Urinary bladder (tissue), 3 donors: ENCODE data around the genes ADNP and SALL4.

- PRO-cap = bidirectional peak, plus-strand start at chr20:50790928, minus-strand start at chr20:50790802
- RAMPAGE, long total RNA = no peak
These were observed 4.4 kb upstream of the BCAS4 start for GRCh38 chr20:50789915-50791428.

- PRO-cap = no peak
- RAMPAGE, long total RNA = no peak
These were observed 4.7 kb downstream of the BCAS4 start for GRCh38 chr20:50799522-50800060.

DNA sequence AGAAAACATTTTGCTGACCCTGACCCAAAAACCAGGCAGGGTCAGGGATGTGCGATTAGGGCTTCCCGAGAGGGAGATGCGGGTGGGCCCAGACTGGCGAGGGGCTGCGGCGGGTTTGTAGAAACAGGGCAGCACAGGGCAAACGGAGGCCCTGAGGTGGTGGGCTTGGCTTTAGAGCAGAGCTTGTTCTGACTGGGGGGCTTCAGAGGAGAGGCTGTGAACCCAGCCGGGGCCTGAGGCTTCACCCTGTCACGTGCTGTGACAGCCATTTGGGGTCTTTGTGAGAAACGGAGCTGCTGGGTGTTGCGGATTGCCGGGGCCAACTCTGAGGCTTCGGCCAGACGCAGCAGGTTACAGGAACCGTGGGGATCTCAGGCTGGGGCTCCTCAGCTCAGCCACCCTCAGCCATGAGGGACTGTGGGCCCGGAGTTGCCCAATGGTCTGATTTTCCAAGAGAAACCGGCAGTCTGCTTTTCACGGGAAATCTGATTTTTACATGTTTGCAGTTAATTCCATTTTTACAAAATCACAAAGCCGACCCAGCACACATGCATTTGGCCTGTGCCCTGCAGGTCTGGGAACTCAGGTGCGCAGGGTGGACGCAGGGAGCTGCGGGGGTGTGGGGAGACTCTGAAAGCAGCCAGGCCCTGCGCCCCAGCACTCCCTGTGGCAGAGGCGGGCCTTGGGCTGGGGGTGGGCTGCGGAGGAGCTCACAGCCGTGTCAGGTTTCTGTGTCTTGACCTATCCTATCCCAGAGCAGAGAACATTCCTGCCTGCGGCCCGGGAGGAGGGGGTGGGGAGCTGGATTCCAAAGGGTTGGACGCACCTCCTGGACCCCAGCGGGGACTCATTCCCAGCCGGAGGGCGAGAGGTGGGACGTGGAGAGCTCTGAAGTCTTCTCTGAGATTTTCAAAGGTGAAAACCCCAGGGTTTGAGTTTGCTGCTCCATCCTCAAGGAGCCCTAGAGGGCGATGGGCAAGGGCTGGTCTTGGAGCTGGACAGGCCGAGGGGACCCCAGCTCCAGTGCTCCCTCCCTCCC is 60.7 kb downstream of the ADNP start:
- PRO-cap = no peak
- RAMPAGE, long total RNA = no peak

DNA sequence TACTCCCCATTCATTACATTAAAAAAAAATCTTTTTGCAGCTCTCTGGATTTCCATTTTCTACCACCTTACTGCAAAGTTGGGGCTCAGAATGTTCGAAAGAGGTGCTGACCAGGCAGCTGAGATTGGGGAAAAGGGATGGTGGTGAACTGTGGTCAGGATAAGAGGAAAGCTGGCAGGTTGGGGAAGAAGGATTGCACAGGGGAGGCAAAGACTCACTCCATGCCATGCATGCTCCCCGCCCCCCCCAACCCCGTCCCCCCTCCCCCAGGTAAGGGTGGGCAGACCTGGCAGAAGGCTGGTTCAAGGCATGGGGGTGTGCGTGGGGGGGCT is 1.2 kb downstream of the ADNP start:
- PRO-cap = unidirectional peak, plus-strand start at position 189 of the sequence
- RAMPAGE, long total RNA = no peak

- PRO-cap = bidirectional peak, plus-strand start at chr20:50931496, minus-strand start at chr20:50931426
- RAMPAGE, long total RNA = no peak
These were observed at the start of gene ADNP for GRCh38 chr20:50930788-50931549. Gene ADNP (minus strand): TSS chr20:50931437.

DNA sequence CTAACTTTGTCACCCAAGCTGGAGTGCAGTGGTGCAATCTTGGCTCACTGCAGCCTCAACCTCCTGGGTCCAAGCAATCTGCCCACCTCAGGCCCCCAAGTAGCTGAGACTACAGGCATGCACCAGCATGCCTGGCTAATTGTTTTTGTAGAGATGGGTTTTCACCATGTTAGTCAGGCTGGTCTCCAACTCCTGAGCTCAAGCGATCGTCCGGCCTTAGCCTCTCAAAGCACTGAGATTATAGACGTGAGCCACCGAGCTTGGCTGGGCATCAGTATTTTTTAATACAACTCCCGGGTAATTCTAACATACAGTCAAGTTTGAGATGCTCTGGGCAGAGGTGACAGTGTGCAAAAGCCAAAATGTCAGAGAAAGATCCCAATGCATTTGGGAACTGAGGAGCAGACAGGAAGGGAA is 73.5 kb downstream of the NFATC2 start:
- PRO-cap = no peak
- RAMPAGE, long total RNA = no peak

GRCh38 chr20:51523908-51524383 is 18.6 kb downstream of the NFATC2 start:
- PRO-cap = no peak
- RAMPAGE, long total RNA = no peak

GRCh38 chr20:51594720-51595453 is 52.4 kb upstream of the NFATC2 start:
- PRO-cap = unidirectional peak, minus-strand start at chr20:51595073
- RAMPAGE, long total RNA = no peak

DNA sequence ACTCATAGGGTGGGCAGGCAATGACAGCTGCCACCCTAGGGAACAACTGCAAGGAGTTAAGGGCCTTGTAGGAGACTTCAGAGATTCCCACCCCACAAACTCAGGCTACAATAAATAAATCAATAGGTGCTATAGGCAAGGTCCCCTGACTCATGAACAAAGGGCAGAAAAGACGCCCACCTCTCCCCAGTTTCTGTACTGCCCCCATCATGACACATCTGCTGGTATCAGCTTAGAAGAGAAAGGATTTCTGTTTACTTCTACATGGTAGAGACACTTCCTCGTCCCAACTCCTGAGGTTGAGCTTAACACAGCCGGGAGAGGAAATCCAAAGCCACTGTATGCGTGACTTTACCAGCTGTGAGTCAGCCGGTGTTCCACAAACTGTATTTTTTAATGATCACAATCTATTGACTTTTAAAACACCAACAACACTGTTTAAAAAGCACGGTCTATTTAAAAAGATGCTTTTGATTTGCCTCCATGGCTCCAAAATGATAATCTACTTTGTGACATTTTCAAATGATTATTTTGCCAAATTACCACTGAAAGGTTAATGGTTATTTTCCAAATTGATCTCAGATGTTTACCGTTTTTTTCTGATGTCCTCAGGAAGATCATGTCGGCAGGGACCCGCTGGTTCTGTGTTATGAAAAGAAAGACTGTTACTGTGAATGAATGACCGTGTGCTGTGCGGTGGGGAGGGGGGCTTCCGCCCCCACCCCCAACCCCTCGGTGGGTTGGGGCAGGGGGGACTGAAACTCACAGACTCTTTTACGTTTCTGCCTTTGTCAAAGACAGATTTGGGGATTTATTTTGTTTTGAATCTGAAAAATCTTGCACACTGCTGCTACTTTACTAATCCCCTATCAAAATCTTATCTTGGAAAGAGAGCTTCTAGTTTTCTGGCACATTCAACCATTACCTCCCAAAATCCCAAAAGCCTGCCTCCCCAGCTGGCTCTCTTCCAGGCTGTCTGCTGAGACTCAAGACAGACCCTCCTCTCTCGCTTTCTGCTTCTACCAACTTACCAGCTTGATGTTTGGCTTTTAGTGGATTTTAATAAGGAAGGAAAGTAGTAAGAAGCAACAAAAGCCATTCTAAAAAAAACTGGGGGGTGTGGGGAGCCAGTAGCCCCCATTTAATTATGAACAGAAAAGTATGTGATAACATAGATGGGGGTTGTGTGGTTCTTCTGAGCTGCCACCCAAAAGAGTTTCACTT is 72.3 kb downstream of the ATP9A start:
- PRO-cap = no peak
- RAMPAGE, long total RNA = no peak

- PRO-cap = no peak
- RAMPAGE, long total RNA = no peak
These were observed 16.0 kb downstream of the ATP9A start for GRCh38 chr20:51751979-51752888.

DNA sequence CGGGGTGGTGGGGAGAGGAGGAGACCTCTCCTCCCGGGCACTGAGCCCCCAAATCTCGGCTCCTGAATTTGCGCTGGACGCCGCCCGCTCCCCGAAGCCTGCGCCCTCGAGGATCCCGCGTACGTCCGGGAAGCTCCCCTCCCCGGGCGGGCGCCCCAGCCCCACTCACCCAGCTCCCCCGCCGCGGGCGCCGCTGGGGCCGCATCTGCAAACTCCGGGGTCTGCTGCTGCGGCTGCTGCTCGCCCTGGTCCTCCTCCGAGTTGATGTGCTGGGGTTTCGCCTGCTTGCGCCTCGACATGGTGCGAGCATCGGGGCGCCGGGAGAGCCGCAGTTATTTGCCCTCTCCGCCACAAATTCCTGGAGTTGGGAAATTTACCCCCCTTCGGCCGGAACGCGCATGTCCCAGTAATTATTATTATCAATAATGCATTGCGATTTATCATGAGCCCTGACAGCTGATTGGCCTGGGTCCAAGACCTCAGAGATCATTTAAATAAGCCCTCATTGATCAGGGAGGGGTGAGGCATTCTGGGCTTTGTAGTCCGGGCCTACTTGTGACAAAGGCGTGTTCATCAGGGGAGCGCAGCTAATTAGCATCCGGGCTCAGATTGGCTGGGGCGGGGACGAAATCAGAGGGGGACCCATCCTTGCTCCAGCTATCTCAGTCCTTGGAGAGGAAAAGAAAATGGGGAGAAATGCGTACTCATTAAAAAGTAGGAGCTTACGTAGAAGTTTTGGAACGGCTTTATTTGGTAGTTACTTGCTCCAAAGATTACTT is at the start of gene SALL4:
Gene SALL4, minus strand, starts transcription at position 412 of the 779 bp plus-strand sequence.
- PRO-cap = no peak
- RAMPAGE, long total RNA = no peak

- PRO-cap = no peak
- RAMPAGE, long total RNA = no peak
These were observed 85.5 kb downstream of the ZFP64 start for GRCh38 chr20:52105973-52106683.

GRCh38 chr20:52339888-52340564 is 148.4 kb upstream of the ZFP64 start:
- PRO-cap = no peak
- RAMPAGE, long total RNA = no peak

DNA sequence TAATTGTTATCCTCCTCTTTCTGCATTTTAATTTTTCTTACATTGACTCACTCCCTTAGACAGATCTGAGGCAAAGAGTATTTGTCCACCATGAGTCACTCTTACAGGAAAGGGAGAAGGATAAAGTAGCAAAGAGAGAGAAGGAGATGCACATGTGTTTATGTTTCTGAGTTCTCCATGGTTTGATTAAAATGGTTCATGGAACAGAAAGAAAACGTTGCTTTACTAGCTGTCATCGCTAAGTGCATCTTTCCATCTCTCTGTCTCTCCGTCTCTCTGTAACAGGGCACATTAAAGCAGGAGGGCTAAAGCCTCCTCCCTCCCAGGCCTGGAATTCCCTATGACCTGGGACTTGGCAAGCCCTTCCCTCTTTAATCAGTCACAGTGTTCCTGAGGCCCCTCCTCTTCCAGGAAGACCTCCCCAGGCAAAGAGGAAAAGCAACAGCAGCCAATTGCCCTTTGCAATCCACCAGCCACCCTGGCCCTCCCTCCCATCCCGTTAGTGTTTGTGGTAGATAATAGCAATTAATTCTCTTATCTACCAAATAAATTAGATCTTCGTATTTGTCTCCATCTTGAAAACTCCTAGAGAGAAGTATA is 112.8 kb upstream of the TSHZ2 start:
- PRO-cap = unidirectional peak, minus-strand start at position 267 of the sequence
- RAMPAGE, long total RNA = no peak

- PRO-cap = bidirectional peak, plus-strand start at chr20:53081572, minus-strand start at chr20:53081432
- RAMPAGE, long total RNA = no peak
These were observed 109.1 kb downstream of the TSHZ2 start for GRCh38 chr20:53081157-53081668.

GRCh38 chr20:53383660-53384443 is 209.8 kb downstream of the ZNF217 start:
- PRO-cap = no peak
- RAMPAGE, long total RNA = no peak

DNA sequence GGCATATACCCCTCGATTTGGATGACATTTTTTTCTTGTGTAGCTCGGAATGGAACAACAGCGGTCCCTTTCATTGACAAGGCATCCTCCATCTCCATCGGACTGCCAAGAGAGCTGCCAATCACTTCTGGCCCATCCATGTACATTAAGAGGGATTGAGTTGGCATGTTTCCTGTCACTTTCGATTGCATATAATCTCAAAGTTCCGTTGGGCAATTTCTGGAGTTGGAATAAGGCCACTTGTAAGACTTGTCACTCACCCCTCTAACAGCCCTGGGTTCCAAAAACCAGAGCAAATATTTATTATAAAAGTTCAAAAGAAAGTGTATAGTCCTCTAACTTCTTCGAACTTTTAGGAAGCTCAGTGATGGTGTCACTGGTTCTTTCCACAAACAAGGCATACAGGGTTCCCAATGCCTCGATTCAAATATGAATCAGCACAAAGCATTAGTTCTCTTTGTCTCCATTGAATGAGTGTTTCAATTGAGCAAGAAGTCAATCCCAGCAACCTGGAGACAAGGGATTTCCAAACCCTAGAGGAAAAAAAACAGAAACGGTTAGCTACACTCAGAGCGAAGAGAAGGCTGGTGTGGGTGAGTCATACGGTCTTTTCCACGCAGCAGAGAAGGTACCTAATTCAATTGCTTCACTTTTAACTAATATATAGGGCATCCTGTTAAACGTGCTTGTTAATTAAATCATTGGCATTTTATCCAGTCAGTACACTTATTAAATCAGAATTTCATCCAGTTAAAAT is 10.8 kb downstream of the ZNF217 start:
- PRO-cap = unidirectional peak, plus-strand start at position 570 of the sequence
- RAMPAGE, long total RNA = no peak

DNA sequence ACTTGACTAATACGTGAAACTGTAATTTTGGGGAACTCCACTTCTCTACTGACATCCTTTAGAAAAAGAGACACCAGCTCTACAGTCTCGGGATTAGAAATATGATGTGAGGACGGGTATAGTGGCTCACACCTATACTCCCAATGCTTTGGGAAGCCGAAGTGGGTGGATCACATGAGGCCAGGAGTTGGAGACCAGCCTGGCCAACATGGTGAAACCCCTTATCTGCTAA is 8.6 kb downstream of the ZNF217 start:
- PRO-cap = no peak
- RAMPAGE, long total RNA = no peak

DNA sequence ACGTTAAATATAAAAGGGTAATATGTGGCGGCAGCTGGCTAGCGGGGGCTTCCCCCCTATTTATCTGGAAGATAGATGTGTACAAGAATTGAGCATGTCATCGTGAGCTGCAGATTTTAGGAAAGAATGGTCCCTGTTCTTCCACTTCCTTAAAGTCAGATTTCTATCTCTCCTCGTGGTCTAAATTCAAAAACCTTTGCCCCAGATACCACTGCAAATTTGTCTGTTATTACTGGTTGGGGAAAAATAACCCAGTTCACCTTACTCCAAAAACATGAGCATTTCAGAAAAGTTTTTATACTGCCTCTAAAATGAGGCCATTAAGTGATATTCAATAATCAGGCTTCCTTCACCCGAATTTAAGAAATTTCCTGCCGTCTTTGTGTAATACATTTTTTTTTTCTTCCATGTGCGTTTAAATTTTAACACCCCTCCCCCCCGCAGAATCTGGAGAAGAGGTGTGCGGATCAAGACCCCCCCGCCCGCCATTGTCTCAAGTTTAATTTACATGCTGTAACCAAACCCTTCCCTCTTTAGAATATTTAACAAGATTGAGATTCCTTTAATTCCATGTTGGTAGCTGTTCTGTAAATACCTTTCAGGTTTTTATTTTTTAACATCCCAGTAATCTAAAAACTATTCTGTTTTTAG is 4.0 kb downstream of the ZNF217 start:
- PRO-cap = no peak
- RAMPAGE, long total RNA = no peak

DNA sequence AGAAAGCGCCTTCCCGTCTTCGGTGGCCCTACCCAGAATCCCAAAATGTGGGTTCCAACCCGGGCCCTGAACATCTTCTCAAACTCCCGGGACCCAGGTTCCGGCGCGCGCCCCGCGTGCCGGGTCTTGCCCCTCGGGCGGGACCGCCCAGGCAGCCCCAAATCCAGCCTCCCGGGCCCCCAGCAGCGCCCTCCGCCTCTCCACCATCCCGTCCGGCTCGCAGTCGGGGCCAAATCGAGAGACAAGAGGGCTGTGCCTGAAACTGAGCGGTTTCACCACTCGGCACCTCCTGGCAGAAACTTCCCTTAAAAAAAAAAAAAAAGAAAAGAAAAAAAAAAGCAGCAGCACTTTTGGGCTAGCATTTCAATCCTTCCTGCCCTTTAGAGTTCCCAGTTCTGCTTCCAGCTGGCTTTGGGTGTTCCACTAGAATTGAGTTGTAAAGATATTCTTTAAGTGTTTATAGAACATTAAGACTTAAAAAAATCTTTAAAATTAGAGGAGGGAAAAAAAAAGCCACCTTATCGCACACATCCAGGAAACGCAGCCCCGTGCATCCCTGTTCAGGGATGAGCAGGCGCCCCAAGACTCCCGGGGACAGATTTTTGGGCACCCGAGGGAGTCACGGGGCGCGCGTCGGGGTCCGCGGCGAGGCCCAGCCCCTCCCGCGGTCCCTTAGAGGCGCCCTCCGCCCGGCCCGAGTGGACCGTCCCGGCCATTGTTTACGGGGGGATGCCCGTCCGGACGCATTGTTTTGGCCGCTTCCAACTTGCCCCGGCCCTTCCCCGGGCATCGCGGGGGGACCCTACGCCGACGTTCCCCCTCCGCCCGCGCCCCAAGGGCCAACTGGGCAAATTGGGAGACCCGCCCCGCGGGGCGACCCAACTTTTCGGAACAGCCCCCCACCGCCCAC is 854 bp downstream of the ZNF217 start:
- PRO-cap = bidirectional peak, plus-strand start at position 81 of the sequence, minus-strand start at position 80 of the sequence; unidirectional peak, minus-strand start at position 214 of the sequence; unidirectional peak, minus-strand start at position 291 of the sequence; bidirectional peak, plus-strand start at position 715 of the sequence, minus-strand start at position 578 of the sequence
- RAMPAGE, long total RNA = no peak